ENCODE measurements around the gene HRAS.

GRCh38 chr11:197700-197980, 1.1 kb downstream of the ODF3 start:
- RRBS, result no CpG with 5 or more reads among the region's 6 CpGs

DNA sequence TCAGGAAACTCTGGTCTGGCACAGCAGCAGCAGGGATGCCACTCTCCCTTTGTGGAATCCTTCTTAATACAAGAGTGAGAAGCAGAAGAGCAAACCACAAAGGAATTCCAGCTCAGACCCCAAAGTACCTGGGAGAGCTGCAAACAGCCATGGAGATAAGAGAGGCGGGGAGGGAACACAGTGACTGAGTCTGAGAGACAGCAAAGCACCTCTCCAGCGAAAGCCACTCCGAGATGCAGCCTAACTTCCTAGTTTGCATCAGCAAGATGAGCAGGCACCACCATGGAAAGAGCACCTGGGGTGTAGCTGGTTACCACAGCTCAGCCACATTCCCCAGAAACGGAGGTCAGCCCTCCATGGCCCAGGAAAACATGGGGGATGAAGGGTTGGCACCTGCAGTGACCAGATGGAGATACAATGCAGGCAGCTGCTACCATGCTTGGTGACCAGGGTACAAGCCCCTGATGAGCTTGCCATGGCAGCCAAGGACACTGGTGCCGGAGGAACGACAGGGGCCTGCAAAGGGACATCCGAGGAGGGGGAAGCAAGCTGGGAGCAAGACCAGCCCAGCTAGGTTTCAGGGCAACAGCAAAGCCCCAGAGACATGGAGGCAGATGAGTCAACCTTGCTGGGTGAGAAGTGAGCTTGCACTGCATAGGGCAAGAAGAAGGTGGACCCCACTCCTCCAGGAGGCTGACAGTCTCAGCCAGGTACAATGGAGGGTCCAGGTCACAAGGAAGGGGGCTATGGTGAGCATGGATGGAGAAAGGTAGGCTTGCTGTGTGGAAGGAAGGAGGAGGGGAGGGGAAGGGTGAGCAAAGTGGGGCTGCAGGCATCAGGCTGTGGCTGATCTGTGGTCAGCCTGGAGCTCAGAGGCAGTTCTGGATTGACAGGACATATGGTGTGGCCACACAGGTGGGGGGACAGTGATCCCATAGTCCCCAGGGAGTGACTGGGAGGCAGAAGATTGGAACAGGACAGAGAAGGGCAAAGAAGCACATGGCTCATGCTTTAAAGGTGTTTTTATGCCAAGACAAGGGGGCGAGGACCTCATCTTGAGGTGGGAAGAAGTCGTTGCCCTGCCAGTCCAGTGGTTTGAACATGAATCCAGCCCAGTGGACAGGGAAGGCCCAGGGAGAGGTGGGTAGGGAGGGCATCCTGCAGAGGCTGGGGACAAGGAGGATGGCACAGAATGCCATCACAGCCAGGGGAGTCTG, 3.6 kb downstream of the BET1L start:
- RRBS, result no CpG with 5 or more reads among the region's 9 CpGs

GRCh38 chr11:212605-213195, 5.2 kb downstream of the RIC8A start:
- RRBS, result no CpG with 5 or more reads among the region's 10 CpGs

- RRBS, result no CpG with 5 or more reads among the region's 3 CpGs
These were observed 9.0 kb downstream of the RIC8A start for GRCh38 chr11:216359-217013.

- RRBS, result no CpG with 5 or more reads among the region's 8 CpGs
These were observed 285 bp upstream of the NLRP6 start for GRCh38 chr11:277973-278270.

GRCh38 chr11:290569-291401, 1.9 kb downstream of the PGGHG start:
- RRBS, result 69% methylated on average over 2 of the region's 17 CpGs

GRCh38 chr11:317682-317983, 3.0 kb downstream of the IFITM3 start:
- RRBS, result no CpG with 5 or more reads among the region's 6 CpGs

DNA sequence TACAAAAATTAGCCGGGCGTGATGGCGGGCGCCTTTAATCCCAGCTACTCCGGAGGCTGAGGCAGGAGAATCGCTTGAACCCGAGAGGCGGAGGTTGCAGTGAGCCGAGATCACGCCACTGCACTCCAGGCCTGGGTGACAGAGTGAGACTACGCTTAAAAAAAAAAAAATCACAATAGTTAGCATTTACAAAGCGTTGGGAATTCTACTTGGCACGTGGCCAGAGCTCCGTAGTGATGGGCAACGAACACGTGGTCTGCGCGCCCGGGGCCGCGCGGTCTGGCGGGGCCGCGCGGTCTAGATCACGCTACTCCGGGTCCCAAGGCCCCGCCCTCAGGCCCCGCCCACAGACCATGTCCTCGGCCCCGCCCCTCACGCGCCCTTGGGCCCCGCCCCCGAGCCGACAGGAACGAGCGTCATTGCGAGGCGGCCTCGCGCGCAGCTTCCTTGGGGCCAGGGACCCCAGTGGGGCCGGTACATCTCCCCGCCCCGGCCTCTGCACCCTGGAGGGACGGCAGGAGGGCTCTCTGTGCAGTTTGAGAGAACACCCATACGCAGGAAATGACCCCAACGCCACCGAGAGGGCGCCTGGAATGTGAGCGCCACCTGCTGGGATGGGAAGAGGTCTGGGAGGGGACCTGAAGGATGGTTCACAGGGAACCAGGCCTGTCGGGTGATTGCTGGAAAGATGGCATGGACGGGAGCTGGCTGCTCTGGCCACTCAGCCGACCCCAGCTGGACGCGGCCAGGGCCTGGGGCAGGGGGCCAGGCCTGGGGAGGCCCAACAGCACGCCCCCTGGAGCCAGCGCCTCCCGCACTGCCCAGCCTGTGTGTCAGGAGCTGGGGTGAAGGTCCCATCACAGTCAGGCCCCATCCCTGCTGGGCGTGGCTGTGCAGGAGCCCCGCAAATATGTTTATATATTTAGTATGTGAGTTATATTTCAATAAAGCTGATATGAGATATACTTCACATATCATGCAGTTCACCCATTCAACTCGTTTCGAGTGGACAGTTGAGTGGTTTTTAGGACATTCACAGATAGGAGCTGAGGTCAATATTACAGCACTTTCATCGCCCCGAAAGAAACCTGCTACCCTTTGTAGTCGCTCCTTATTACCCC, 1.9 kb upstream of the PTDSS2 start:
- RRBS, result 1% methylated on average over 10 of the region's 68 CpGs

GRCh38 chr11:469264-470318, 19.5 kb downstream of the PTDSS2 start:
- RRBS, result no CpG with 5 or more reads among the region's 36 CpGs

DNA sequence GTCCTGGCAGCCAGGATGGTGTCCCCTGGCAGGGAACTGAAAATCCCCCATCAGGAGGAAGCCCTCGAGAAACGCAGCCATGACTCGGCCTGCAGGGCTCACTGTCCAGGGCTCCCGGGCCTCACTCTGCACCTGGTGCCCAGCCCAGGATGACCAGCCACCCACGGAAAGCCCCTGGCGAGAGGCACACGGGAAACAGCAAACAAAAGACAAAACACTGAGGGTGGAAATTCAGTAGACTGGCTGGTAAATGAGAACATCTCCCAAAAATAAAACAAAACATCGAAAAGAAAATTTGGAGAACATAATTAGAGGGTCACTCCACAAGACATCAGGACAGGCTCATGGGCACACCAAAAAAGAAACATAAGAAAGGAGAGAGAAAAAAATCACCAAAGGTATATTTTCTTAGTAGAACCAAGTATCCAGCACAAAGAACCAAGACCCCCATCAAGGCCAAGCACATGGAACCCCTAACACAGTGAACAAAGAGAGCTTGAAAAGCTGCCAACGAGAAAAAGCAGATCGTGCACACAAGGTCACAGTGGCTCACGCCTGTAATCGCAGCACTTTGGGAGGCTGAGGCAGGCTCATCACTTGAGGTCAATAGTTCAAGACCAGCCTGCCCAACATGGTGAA, 11.2 kb downstream of the RNH1 start:
- RRBS, result no CpG with 5 or more reads among the region's 12 CpGs

GRCh38 chr11:507701-508032, 625 bp upstream of the RNH1 start:
- RRBS, result no CpG with 5 or more reads among the region's 36 CpGs

- RRBS, result 2% methylated on average over 62 of the region's 138 CpGs
These were observed at the start of gene HRAS for GRCh38 chr11:535159-536095. TSS of gene HRAS (minus strand) at chr11:535576.

- RRBS, result 97% methylated on average over 53 of the region's 96 CpGs
These were observed 4.5 kb downstream of the LMNTD2 start for GRCh38 chr11:555813-556617.

- RRBS, result 36% methylated on average over 29 of the region's 67 CpGs
These were observed 528 bp downstream of the IRF7 start for GRCh38 chr11:614993-615850.

GRCh38 chr11:655185-655625, 18.1 kb downstream of the DRD4 start:
- RRBS, result no CpG with 5 or more reads among the region's 23 CpGs

DNA sequence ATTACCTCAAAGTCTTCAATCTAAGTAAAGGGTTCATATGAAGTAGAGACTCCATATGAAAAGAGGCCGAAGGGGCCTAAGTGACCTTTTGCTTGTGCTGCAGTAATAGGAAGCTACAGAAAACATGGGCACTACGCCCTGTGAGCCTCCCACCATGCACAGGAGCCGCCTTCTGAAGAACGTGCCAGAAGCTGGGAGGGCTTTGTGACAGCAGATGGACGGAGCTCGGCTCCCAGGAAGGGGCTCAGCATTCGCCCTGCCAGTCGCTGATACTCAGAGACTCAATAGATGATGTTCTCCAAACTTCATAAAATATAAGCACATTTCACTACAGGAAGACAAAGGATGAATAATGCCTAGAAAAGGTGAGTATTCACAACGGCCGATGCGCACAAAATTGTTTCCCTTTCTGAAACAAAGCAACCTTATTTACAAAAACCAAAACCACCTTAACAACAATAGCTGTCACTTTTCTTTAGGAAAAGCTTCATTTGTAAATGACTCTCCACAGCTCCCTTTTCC, 21.1 kb downstream of the DEAF1 start:
- RRBS, result no CpG with 5 or more reads among the region's 11 CpGs

- RRBS, result no CpG with 5 or more reads among the region's 8 CpGs
These were observed 6.7 kb downstream of the EPS8L2 start for GRCh38 chr11:712693-713196.

GRCh38 chr11:762947-763984, 14.0 kb downstream of the GATD1 start:
- RRBS, result no CpG with 5 or more reads among the region's 46 CpGs

GRCh38 chr11:764201-765336, 12.7 kb downstream of the GATD1 start:
- RRBS, result no CpG with 5 or more reads among the region's 23 CpGs

DNA sequence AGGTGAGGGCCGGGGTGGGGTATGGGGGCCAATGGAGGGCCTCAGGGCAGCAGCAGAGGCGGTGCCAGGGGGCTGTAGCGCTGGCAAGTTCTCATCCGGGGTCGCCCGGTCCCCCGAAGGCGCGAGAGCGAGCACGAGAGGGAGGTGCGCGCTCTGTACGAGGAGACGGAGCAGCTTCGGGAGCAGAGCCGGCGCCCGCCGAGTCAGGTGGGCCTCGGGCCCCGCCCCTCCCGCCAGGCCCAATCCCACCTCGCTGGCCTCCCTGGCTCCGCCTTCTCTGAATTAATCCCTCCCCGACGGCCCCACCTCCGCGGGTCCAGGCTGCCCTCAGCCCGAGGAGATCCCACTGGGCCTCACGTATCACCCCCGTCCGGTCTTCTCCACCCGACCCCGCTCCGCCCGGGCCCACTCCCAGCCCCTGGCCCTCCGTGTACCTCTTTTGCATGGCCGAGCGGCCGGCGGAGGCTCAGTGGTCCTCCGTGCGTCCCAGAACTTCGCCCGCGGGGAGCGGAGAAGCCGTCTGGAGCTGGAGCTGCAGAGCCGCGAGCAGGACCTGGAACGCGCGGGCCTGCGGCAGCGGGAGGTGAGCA, 2.5 kb downstream of the CRACR2B start:
- RRBS, result 2% methylated on average over 18 of the region's 56 CpGs

Data from T47D (cell line).